ENCODE data around the genes DDX46 and PCBD2.

GRCh38 chr5:133869258-133869847 lies 99.1 kb downstream of the C5orf15 start:
- PRO-cap, result no peak

DNA sequence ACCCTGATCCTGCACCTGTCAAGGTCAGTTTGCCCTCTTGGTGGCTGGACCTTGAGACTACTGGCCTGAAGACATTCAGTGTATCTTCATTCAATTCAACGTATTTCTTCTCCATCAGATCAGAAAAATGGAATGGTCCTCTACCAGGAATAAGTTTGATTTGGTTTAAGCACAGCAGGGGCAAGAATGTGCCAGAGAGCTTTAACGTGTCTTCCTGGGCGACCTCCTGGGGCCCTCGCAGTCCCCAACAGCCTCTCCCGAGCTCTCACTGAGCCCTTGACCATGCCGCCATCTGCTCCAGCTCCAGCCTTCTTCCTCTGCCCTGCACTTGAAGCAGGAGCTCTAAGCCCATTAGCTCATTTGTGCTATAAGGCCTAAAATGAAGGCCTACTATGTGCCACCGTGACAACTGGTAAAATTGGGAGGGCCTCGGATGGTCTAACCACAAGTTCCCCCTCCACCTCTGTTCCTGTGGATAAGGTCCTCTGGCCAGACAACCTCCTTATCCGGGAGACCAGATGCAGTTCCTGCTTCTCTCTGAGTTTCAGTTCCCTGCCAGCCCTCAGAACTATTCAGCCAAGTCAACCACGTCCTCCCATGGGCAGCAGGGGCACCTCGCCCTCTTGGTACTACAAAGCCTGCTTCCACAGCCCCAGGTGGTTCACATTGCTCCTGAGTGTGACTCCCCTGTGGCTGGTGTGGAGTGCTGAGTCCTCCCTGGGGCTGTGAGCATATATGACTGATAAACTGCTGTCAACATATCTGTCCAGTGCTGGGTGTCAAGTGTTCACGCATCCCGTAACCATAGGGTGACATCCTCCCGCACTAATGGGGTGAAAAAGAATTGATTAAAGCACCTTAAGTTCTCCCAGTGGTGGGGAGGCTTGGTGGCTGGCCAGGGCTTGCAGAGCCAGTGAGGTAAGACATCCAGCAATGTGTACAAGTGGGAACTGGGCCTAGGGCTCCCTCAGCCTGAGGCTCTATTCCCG lies 35.8 kb downstream of the C5orf15 start:
- PRO-cap, result no peak

DNA sequence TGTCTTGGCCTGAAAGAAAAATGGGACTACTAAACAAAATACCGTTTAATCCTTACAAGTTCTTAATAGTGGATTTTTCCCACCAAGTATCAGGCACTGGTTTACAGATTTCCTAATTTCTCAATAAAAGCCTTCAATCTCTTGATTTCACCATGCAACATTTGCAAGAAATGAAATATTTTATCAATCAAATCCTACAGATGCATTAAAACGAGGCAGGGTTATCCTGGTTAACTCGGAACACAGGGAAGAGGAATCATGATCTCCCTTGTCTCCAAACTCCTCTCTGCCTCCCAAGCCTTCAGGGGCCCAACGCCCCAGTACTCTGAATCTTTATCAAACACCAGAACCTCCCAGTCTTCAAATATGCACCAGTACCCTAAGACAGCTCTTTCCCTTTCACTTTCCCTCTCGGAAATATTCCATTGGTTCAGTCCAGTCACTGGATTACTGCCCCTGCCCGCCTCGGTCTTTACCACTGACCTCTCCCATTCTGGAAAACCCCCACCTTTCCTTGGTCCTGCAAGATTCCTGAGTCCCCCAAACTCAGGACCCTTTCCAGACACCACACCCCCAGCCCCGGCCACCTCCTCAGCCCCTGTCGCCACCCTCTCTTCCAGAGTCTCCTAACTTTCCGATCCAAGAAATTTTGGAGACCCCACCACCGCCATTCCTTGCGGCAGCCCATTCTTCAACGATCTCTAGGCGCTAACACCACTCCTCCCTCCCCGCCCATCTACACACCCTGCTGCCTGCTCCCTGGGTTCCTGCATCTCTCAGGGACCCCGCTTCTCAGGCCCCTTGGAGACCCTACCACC lies 765 bp downstream of the C5orf15 start:
- PRO-cap, result no peak

DNA sequence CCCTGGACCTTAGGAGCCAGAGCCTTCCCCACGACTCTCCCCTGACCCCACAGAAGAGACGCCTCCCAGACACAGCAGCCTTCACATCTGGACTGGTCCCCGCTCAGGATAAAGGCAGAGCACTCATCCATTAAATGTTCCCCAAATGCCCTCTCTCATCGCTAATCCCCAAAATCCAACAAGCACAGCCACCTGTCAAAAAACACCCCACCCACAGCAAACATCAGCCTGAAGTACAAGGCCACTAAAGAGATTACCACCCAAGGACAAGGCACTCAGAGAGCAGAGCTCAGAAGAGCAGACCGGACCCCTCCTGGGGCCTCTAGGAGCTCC lies 9.9 kb downstream of the VDAC1 start:
- PRO-cap, result no peak

- PRO-cap, result no peak
These were observed 2.5 kb upstream of the TCF7 start for GRCh38 chr5:134111565-134112815.

- PRO-cap, result no peak
These were observed 10.8 kb upstream of the SKP1 start for GRCh38 chr5:134187483-134187927.

DNA sequence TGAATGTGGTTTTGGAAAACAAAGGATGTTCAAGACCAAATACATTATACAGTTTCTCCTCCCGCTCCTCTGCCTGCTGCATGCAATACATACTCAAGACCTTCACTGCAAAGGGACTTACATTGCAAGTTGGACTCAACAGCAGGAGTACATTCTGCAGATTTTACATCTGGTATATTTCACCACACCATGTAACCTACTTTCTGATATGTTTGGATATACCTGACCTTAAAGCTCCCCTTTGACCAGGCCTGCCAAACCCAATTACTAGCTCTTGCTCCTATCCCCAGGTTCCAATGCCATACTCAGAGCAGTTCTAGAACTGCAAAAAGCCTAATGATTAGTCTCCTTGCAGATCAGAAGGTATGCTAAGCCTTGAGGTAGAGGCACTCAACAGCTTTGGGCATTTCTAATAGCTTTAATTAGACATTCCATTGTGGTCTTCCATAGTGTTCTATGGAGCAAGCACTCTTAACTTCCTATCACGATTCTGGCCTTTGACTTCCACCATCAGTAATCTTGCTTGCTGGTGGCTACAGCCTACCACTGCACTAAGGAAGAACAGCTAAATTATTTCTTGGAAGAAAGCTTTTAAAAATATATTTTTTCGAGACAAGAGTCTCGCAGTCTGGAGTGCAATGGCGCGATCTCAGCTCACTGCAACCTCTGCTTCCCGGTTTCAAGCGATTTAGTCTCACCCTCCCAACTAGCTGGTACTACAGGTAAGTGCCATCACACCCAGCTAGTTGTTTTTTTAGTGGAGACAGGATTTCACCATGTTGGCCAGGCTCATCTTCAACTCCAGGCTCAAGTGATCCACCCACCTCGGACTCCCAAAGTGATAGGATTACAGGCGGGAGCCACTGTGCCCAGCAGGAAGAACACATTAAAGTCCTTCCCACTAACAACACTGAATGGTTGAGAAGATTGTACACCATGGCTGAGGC lies 15.2 kb upstream of the SKP1 start:
- PRO-cap, result no peak

- PRO-cap, result no peak
These were observed 1.9 kb downstream of the PPP2CA start for GRCh38 chr5:134223889-134224408.

DNA sequence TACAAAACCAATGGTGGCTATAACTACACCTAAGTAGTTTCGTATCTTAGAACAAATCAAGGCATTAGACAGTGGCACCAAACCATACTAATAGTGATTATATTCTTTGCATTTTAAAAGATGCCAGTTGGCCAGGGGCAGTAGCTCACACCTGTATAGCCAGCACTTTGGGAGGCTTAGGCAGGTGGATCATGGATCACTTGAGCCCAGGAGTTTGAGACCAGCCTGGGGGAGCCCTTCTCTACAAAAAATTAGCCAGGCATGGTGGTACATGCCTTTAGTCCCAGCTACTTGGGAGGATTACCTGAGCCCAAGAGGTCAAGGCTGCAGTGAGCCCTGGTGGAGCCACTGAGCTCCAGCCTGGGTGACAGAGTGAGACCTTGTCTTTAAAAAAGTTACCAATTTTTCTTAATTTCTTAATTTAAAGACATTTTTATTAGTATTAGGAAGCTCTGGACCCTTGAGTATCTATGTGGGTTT lies 6.5 kb downstream of the UBE2B start:
- PRO-cap, result no peak

DNA sequence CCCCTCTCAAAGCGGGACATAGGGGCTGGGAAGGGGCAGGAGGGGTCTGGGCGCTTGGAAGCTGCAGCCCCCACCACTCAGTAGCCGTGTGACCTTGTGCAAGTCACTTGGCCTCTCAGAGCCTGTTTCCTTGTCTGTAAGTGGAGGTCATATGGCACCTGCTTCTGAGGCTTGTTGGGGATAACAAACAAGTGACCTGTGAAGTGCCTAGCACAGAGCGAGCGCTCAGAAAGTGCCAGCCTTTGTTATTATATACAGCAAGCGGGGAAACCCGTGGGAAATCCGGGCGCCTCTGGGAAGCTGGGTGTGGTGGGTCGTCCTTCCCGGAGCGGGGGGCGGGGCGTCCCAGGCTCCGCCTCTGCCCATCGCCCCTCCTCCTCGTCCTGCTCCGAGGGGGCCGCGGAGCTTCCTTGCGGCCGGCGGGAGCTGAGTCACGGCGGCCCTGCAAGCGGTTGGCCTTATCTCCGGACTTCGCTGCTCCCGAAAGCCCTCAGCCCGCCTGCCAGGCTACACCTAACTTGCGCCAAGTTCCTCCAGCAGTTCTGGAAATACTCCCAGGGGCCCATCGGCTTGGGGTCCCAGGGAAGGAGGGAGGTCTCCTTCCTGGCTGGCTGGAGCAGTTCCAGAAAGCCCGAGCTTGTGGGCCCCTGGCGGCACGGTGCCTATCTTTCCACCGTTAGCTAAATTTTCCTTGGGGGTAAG lies 54.0 kb upstream of the CDKN2AIPNL start:
- PRO-cap, result bidirectional peak, plus-strand start at position 429 of the sequence, minus-strand start at position 223 of the sequence

GRCh38 chr5:134550208-134551308 lies 25.1 kb downstream of the JADE2 start:
- PRO-cap, result no peak

- PRO-cap, result no peak
These were observed 6.2 kb downstream of the SAR1B start for GRCh38 chr5:134626324-134626924.

DNA sequence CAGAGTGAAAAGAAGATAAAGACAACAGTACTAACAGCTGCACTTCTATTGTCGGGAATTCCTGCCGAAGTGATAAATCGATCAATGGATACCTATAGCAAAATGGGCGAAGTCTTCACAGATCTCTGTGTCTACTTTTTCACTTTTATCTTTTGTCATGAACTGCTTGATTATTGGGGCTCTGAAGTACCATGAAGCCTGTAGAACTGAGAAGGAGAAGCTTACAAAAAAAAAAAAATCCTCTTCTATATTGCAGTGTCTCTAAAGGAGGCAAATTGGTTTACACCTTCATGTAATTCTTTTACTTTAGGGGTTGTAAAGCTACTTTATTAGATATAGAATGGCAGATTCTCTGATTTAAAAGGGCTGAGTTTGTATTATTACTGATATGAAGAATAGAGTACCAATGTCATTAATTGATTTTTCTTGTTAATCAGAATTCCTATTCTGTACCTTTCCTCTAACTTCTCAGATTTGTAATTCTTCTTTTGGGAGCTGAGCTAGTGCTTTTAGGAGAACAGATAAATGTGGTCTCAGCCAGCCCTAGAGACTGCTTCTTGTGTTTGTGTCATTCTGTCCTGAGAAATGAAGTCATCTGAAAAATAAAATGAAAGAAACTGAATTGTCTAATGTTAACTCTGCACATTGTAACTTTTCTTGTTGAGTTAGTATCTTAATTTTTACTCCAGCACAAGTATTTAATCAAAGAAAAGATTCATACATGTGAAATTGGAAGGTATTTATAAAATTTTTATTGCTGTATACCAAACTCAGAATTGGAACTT lies 7.6 kb upstream of the DDX46 start:
- PRO-cap, result no peak

GRCh38 chr5:134758285-134759554 lies at the start of gene DDX46:
Gene DDX46 (plus strand): TSS chr5:134758779.
- PRO-cap, result bidirectional peak, plus-strand start at chr5:134758781, minus-strand start at chr5:134758617

GRCh38 chr5:134770812-134771165 lies 12.2 kb downstream of the DDX46 start:
- PRO-cap, result no peak

- PRO-cap, result no peak
These were observed 2.6 kb downstream of the TXNDC15 start for GRCh38 chr5:134876689-134877308.

GRCh38 chr5:134904549-134905264 lies at the start of gene PCBD2:
Gene PCBD2 (plus strand): TSS chr5:134905131.
- PRO-cap, result bidirectional peak, plus-strand start at chr5:134904784, minus-strand start at chr5:134904645; bidirectional peak, plus-strand start at chr5:134905139, minus-strand start at chr5:134905020

- PRO-cap, result no peak
These were observed 7.3 kb downstream of the PCBD2 start for GRCh38 chr5:134912042-134912820.

GRCh38 chr5:135112410-135112909 lies 78.4 kb upstream of the PITX1 start:
- PRO-cap, result no peak

DNA sequence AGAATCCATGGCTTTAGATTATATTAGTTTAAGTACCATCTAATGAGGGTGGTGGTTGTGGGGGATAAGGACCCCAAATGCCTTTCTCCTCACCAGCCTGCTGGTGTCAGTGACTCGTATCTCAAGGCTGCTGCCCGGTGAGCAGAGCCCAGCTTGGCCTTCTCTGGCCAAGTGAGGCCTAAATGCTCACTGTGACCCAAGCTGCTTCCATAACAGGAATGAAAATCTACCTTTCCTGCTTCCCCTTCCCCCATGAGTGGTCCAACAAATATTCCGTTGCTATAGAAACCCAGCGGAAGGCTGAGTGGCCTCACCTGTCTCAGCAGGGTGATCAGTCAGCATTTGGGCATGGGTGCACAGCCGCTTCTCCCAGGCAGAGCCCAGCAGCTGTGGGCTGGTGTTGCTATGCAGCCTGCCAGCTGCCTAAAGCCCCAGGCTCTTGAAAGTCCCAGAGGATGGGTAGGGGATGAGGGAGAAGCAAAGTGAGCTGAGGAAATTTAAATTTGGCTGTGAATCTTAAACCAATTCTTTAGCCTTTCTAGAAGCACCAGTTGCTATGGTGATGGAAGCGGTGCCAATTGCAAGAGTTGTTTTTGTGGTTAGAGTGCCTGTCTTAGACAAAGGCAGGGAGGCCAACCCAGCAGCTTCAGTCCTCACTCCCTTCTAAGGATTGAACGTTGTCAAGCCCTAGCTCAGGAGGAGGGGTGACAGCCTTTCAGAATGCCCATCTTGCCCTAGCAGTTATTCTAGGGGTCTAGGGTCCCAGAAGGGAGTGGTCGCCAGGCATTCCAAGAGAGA lies 151.4 kb upstream of the PITX1 start:
- PRO-cap, result no peak